Right cardiac atrium (tissue), 1 donor: ENCODE results near the genes GLT1D1 and TMEM132D.

DNA sequence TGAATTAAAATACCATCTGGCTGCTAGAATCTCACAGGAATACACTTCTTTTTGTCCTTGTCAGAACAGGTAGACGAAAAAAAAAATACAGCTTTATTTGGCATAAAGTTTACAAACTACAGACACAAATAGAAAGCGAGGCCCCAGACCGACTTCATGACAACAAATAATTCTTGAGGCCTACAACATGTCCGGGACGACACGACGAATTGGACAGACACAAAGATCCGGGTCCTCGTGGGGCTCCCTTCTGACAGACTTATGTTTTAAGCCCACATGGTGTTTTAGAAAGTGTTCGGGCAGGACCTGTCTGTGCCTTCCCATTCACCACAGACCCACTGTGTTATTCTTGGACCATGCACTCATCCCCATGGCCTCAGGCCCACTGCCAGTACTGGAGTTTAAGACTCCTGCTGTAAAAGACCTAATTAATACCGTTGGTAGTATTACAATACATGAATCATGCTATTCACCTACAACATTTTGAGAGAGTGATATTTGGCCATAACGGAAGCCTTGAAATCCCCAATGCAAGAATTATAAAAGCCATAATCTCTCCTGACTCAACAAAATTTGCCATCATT, 20.0 kb downstream of the SLC15A4 start:
- PRO-cap = no peak

DNA sequence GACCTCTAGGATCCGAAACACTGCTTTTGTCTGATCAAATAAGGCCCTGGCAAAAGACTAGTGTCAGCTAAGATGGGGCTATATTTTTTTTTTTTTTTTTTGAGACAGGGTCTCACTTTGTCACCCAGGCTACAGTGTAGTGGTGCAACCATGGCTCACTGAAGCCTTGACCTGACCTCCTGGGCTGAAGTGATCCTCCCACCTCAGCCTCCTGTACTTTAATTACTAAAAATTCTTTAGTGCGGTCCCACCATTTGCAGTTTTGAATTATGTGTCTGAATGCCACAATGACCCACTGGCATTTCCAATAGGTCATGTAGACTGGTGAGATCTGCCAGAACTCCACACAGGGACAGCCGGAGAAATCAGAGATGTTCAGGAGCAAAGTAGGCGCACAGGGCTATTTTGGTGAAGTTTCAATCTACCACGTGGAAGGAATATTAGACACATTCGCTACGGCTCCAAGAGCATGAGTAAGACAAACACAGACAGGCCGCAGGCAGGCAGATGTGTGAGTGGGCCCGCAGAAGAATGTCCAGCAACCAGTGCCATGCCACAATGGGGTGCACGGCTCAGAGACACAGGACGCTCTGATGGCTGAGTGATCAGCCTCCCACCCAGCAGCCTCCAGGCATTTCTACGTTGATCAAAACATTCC, 10.5 kb downstream of the SLC15A4 start:
- PRO-cap = no peak

- PRO-cap = no peak
Observed at GRCh38 chr12:128829596-128830409, 6.0 kb upstream of the SLC15A4 start.

- PRO-cap = no peak
Observed at GRCh38 chr12:128853104-128853720, at the start of gene GLT1D1. TSS of gene GLT1D1 (plus strand) at chr12:128853478.

DNA sequence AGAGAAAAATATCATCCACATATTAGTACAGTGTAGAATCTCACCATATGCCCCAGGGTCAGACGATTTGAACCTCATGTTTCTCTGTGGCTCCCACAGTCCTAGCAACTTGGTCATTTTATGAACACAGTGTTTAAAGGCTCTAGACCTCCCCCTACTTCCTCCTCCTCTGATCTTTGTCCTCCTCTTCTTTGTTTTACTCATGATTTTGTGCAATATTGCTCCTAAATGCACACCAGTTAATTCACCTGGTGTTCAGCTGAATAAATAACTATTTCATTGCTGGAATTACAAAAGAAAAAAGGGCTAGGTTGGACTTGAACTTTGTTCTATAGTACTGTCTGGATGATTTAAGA, 18.3 kb downstream of the GLT1D1 start:
- PRO-cap = no peak

GRCh38 chr12:129299004-129299473, 445.8 kb downstream of the GLT1D1 start:
- PRO-cap = unidirectional peak, minus-strand start at chr12:129299173

GRCh38 chr12:129379482-129379900, 524.3 kb downstream of the TMEM132D start:
- PRO-cap = no peak

DNA sequence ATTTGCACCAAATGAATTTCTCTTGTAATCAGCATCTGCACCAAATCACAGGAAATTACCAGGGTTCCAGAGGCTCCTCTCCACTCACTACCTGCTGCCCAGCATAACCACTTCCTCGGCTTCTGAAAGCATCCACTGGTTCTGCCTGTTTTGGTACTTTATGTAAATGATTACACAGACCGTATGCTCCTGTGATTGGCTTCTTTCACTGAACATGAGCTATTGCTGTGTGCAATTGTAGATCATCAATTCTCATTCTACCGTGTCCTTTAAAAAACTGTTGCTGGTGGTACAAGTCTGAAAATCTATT, 522.1 kb downstream of the TMEM132D start:
- PRO-cap = no peak

DNA sequence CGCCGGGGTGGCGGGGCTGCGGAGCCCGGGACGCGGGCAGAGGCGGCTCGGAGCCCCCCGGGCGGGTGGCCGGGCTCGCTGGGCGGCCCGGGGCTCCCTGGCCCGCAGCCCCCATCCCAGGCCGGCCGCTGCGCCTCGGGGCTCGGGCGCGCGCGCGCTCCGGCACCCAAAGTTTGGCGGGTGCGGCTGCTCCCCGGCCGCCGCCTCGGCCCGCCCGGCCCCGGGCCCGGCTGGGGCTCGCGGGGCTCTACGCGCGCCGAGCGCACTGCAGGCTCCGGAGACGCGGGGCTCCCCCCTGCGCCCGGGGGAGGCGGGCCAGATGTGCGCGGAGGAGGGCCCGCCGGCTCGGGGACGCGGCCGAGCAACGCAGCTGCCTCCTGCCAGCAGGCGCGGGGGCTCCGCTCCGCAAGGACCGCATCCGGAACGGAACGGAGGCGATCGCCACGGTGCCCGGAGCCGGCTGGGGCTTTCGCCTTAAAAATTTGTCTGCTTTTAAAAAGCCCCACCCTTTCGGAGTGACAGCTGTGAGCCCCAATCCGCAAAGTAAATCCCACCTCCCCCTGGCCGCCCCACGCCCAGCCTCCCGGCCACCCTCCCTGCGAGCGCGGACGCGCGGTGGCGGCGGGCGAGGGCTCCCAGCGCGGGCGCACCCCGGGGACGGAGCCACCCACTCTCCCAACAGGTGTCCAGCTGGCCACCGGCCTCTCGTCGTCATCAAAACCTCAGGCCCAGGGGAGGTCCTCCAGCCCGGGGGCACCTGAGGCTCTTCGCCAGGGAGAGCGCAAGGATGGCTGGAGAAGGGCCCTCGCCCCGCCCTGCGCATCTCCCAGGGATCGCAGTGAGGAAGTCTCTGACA, at the start of gene TMEM132D:
TMEM132D (minus strand) TSS at position 267 of the 856 bp plus-strand sequence.
- PRO-cap = no peak

GRCh38 chr12:130070064-130070683, 92.1 kb upstream of the FZD10 start:
- PRO-cap = unidirectional peak, plus-strand start at chr12:130070282

DNA sequence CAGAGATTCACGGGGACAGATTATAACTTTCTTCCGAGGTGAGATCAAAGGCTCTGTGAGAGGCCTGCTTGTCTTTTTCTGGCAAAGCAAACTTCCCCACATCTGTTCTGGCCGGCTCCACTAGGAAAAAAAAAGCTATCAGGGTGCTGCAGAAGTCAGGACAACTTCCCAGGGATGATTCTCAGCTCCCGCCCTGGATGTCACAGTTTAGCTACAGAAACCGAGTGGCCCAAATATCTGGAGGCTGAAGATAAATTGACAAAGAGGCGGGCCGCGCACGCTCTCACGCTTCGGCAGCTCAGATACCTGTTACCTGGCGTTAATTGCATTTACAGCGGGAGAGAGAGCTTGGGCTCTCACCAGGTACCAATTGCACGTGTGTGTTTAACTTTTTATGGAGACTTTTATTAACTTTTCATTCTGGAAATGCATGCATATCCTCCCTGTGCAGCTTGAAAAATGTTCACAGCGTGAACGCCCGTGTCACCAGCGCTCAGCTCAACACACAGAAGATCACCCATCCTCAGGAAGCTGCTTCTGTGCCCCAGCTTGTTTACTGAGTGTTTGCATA, 75.7 kb upstream of the FZD10 start:
- PRO-cap = no peak

DNA sequence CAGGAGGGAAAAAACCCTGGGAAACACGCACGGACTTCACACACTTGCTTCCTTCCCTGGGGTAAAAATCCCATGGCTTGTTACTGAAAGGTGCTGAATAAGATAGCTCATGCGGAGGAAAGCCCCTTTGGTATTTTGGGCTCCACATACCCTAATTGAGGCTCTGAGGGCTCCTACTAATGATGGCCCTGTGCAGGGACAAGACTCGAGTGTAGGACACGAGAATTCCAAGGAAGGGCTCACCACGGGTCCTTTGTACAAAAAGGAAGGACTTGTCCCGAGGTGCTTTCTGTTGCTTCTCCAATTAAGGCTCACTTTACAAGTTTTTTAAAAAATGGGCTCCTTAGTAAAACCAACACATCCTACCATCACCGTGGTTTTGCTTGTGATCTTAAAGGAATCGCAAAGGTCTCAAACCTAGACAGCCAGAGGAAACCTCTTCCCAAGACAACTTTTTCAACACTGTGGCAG, 1.0 kb upstream of the RIMBP2 start:
- PRO-cap = no peak

DNA sequence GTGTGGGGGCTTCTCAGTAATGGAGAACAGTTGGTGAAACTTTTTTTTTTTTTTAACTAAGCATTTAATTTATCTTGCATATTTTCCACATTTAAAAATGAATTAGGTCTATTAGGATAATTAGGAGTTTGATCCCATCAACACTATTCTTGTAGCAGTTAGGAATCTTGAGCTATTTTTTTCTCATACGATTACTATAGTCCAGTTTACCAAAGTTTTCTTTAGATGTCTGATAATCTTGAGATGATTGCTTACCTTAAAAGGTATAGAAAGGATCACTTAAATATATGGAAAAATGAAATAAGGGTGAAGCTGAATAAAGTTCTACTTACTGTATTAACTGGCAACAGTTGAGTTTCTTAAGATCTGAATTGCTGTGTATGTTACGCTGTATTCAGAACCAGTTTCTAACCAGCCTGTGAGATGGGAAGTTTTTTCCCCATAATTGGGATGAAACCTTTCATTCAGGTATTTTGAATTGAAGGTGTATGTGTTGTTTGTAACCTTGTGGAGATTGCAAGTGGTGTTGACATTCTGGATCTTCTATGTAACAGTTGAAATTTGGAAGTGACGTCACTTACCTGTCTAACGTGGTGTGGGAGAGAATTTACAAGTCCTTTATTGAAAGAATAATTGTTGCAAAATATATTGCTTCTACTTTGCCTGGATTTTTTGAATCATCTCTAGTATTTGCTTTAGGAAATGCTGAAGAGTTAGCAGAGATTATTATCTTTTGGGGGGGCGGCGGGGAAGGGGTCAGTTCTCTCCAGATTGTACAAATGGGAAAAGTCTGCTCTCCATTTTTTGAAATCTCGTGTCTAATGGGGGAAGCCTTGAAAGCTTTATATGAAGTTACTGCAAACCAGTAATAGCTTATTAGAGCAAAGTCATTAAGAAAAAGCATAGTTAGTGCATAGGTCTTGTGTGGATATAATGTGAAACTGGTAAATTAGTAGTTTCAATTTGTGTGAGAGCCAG, 5.4 kb downstream of the RAN start:
- PRO-cap = no peak

- PRO-cap = no peak
Observed at GRCh38 chr12:130970740-130971327, 17.1 kb downstream of the ADGRD1 start.

- PRO-cap = no peak
Observed at GRCh38 chr12:131007114-131008011, 53.7 kb downstream of the ADGRD1 start.

GRCh38 chr12:131057642-131058107, 104.0 kb downstream of the ADGRD1 start:
- PRO-cap = no peak

GRCh38 chr12:131074203-131075121, 120.8 kb downstream of the ADGRD1 start:
- PRO-cap = no peak

DNA sequence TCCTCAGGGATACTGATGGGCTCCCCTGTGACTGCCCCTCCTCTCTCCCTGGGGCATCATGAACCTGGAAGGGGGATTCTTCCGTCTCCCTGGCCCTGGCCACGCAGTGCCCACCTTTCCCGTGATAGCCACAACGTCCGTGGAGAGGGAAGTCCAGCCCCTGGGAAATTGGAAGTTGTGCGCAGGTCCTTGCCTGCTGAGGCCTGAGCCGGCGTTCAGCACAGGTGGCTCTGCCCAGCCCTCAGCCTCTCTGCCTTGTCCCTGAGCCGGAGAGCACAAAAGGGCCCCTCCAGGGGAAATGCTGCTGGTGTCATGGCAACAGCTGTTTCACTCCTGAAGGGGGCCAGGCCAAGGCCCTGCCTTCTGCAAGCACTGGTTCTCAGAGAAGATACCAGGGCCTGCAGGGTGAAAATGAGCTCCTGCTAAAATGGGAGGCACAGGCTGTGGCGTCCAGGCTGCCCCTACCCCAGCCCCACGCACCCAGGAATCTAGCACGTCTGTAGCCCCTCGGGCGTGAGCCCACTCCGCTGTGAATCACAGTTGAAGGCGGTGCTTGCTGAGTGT, 149.3 kb downstream of the ADGRD1 start:
- PRO-cap = no peak

DNA sequence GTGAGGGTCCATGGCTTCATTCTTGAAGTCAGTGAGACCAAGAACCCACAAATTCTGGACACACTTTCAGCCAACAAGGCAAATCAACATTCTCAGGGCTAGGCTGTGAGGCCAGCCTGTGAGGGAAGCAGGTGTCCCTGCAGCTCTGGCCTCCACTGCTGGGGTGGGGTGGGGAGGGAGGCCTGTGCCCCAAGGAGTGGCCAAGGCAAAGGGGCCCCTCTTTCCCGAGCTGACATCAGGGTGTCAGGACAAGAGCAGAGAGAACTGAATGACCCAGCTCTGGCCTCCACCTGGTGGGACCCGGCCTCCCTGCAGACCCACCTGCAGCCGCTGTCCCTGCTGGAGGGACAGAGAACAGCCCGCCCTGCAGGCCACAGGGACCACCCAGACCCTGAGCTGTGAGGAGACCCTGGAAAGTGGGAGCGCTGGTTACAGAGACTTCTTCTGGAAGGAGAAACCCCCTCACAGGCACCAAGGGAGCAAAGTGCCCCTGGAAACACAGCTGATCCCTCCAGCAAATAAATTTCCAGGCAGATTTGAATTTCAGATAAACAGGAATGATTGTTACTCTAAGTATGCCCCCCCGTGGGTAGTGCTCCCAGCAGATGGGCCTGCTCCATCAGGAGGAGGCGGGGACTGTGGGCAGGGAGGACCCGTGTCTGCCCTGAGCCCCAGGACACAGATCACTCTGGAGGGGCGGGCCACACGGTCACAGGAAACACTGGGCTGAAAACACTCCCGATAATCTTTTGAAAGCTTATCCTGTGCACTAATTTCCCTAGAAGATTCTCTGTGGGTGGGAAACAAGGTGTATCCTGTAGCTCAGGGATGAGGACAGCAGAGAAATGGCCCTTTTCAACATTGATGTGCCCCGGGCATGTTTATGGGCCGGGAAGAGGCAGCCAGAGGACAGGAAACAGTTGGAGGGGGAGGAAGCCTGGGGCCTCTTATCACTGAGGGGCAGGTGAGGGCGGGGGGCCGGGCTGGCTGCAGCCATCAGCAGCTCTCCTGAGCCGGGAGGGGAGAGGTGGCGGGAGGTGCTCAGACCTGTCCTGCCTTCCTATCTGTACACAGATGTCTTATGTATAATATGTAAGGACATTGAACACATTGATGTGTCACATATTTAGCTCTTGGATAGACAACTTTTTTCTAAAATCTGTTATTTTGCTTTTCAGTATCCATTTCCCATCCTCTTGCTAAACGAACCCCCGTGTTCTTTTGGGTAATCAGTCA, 276.0 kb downstream of the ADGRD1 start:
- PRO-cap = no peak

DNA sequence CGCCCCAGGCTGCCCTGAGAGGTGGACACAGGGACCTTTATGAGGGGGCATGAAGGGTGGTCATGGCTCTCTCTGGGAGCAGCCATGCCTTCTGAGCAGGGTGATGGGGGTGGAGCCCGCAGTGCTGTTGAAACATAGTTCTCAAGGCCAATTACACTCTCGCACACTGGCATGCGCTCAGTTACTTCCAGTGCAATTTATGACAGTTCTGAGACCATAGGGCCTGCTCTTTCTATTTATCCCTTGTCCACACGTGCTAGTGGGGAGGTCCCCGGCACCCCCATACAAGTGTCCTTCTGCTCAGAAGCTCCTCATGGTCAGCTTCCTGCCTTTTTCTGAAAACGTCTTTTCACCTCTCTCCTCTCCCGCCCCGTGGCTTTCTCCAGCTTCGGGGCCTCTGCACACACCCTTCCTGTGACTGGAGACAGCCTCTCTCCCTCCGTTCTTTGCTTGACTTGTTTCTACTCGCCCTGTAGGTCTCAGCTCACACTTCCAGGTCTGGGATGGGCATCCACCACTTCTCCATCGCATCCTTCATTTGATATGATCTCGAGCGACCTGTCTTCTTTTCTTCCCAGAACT, 313.2 kb downstream of the ADGRD1 start:
- PRO-cap = no peak